GM23248 (cell line): ENCODE results near the genes ADIPOR2 and CACNA1C.

DNA sequence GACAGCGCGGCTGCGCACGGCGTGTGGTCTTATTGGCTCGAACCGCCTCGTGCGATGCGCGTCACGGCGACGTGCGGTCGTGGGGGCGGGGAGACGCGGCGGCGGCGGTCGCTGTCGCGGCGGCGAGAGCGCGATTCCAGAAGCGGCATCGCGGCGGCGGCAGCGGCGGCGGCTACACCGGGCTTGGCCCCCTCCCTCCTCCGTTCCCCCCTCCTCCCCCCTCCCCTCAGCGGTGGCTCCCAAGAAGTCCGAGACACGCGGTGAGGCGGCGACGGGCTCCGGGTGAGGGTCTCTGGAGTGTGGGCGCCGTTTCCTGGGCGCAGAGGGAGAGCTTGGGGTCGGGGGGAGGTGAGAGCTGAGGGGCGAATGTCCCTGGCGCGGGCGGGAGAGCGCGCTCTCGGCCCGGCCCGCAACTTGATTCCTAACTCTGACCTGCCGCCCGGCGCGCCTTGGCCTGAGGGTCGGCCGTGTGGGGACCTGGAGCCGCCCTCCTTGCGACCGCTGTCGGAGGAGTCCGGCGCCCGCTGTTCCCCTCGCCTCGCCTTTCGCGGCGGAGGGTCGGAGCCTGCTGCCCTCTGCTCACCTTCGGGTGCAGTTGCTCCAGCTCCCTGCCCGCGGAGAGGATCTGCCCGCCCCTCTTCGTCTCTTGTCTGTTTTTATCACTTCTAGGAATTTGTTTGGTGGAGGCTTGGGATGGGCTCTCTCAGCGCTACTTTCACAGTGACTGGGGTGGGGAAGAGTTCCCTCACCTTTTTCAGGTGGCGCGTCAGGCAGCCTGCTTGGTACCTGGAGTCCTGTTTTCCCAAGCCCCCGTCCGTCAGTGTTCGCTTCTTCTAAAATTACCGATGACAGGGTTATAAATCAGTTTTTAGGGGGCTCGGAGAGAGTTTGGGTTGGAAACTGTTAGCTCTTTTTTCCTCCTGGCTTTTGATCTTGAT, at the start of gene ADIPOR2:
Gene ADIPOR2, plus strand, starts transcription at position 139 of the 938 bp plus-strand sequence.
- RAMPAGE, long total RNA: no peak

DNA sequence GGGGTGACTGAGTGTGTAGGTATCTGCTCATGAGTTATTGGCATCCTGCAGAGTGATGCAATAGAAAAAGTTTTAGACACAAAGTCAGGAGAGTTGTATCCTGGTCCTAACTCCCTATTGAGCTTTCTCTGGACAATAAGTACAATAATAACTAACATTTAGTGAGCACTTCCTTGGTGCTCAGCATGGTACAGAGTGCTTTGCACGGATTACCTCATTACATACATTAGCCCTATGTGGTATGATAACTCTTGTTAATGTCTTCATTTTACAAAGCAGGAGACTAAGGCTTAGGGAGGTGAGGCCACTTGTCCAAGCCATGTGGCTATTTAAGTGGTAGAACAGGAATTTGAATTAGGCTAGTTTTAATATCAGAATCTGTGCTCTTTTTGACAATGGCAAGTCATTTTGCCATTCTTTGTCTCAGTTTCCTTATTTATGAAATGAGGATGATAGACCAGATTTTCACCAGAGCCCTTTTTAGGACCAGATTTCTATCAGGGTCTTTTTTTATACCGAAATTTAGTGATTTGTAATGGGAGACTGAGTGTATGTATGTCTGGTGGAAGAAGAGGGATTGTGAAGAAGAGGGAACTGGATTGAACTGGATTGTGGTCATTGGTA, 36.2 kb upstream of the LRTM2 start:
- RAMPAGE, long total RNA: no peak

DNA sequence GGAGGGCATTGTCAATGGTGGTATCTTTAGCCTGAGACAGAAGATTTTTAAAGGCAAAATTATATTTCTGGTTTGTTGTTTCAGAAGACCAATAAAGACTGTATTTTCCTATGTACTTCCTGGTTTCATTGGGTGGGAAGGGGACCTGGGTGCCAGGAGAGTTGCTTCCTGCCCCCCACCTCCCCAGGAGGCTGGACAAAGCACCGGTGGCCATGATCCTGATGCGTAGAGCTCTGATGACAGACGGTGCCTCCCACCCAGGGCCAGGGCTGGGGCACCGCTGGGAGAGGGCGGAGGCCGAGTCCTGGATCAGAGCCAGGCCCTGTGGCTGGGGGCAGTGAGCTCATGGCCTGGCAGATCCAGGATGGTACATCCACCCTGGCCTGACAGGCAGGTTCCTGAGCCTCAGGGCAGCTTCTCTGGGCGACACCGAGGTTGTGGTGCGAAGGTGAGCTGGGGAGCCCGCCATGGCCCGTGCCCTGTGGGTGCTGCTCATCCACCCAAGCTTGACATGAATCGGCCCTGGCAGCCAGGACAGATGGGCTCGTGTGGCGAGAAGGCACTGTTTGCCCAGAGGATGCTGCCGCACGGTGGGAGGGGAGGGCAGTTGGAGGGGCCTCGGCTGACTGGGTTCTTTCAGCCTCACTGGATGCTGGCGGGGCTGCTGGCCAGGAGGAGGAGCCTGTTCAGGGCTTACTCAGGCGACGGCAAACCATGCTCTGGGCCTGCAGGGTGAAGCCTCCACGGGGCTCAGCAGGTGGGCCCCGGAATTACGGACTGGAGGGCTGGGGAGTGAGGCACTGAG, 16.5 kb downstream of the LRTM2 start:
- RAMPAGE, long total RNA: no peak

DNA sequence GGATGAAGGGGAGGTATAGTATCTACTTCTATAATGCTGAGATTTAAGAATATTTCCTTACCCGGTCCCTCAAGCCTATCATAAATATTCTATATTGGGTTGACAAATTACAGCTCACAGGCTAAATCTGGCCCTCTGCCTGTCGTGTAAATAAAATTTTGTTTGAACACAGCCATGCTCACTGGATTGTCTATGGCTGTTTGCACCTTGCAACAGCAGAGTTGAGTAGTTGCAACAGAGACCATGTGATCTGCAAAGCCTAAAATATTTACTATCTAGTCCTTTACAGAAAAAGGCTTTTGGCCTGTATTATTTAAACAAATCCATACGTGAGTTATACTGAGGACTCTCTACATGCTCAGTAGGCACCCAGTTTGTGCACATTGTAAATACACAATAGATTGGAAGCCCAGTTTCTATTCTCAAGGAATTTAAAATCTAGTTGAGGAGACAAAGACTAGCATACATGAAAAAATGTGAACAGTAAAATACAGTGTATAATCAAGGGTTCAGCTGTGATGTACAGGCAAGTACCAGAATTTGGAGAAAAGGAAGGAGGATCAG, 8.0 kb upstream of the DCP1B start:
- RAMPAGE, long total RNA: no peak

DNA sequence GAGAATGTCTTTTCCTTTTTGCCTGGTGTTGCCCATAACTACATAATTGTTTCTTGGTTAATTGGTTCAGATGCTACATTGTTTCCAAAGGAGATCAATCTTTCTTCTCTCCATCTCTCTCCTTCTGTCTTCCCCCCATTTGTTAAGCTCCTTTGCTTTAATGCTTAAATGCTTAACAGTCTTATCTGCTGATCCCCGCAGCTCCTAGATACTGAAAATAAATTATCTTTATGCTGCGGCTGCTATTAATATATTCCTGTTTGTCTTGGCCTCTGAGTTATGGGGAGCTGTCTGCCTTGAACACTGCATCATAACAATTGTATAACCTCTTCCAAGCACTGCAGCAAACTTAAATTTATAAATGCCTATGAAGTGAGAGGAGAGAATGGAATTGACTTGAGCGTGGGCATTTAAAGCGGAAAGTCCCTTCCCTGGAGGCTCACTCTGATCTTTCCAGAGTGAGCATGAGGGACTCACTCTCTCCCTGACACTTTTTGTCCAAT, 23.0 kb upstream of the DCP1B start:
- RAMPAGE, long total RNA: no peak

- RAMPAGE, long total RNA: no peak
Observed at GRCh38 chr12:2052915-2053700, at the start of gene CACNA1C. Gene CACNA1C, plus strand, starts transcription at chr12:2052987.

- RAMPAGE, long total RNA: no peak
Observed at GRCh38 chr12:2584313-2584797, 210.4 kb upstream of the FKBP4 start.

DNA sequence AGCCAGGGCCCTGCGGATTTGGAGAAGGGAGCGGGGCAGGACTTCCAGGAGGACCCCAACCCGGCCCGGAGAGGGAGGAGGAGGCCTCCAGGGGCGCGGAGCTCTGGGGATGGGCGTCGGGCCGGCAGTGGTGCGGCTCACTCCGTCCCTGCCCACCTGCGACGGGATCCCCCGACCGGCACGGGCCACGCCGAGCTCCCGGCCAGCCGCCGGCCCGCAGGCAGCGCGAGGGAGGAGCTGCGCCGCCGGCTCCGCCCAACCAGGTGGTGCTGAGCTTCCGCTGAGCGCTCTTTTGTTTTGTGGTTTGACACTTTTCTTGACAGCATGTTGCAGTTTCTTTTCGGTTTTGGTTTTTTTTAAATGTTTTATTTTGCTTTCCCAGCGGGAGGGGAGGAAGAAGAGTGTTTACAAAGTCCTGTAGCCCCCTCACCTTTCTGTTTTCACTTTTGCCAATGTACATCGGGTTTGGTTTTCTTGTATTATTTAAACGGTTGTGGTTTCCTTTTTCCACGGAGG, 103.1 kb upstream of the FKBP4 start:
- RAMPAGE, long total RNA: no peak

GRCh38 chr12:2858867-2859553, 2.2 kb upstream of the TEX52 start:
- RAMPAGE, long total RNA: no peak

- RAMPAGE, long total RNA: no peak
Observed at GRCh38 chr12:2877523-2878182, 630 bp downstream of the RHNO1 start.

DNA sequence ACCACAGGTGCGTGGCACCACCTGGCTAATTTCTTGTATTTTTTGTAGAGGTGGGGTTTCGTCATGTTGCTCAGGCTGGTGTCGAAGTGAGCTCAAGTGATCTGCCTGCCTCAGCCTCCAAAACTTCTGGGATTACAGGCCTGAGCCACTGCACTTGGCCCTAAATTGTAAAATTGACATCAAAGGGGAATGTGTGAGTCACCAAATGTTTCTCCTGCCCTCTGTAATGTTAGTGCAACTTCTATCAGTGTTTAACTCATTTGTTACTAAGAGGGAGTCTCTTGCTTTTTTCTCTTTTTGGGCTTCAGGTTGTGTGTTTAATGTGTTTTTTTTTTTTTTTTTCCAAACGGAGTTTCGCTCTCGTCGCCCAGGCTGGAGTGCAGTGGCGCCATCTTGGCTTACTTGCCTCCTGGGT, 2.3 kb downstream of the TULP3 start:
- RAMPAGE, long total RNA: no peak

GRCh38 chr12:3041564-3041978, 35.6 kb upstream of the TSPAN9 start:
- RAMPAGE, long total RNA: no peak

DNA sequence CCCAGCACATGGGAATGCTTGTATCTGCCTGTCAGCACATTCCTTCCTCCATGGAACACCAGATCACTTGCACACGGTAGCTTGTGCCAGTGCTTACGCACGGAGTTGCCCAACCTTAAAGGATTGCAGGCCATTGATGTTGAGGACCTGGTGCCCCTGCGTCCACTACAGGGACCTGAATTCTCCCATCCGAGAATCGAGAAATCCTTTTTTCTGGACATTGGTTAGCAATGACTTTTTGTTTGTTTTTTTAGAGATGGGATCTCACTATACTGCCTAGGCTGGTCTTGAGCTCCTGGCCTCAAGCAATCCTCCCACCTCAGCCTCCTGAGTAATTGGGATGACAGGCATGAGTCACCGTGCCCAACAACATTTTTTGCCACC, 30.6 kb upstream of the TSPAN9 start:
- RAMPAGE, long total RNA: no peak

DNA sequence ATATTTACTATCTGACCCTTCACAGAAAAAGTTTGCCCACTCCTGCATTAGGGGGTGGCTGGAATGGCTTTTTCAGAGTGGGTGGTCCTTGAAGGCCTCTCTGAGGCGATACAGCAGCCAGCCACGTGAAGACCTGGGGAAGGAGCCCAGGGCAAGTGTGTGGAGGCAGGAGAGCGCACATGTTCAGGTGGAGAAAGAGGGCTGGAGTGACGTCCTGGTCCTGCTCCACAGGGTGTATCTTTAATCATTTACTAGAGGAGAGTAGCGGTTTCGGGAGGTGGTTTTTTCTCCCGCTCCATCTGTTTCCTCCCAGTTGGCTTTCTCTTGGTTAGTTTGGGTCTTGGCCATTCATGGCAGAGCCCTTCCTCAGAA, 27.7 kb upstream of the TSPAN9 start:
- RAMPAGE, long total RNA: no peak

- RAMPAGE, long total RNA: no peak
Observed at GRCh38 chr12:3096899-3098344, 20.2 kb downstream of the TSPAN9 start.

DNA sequence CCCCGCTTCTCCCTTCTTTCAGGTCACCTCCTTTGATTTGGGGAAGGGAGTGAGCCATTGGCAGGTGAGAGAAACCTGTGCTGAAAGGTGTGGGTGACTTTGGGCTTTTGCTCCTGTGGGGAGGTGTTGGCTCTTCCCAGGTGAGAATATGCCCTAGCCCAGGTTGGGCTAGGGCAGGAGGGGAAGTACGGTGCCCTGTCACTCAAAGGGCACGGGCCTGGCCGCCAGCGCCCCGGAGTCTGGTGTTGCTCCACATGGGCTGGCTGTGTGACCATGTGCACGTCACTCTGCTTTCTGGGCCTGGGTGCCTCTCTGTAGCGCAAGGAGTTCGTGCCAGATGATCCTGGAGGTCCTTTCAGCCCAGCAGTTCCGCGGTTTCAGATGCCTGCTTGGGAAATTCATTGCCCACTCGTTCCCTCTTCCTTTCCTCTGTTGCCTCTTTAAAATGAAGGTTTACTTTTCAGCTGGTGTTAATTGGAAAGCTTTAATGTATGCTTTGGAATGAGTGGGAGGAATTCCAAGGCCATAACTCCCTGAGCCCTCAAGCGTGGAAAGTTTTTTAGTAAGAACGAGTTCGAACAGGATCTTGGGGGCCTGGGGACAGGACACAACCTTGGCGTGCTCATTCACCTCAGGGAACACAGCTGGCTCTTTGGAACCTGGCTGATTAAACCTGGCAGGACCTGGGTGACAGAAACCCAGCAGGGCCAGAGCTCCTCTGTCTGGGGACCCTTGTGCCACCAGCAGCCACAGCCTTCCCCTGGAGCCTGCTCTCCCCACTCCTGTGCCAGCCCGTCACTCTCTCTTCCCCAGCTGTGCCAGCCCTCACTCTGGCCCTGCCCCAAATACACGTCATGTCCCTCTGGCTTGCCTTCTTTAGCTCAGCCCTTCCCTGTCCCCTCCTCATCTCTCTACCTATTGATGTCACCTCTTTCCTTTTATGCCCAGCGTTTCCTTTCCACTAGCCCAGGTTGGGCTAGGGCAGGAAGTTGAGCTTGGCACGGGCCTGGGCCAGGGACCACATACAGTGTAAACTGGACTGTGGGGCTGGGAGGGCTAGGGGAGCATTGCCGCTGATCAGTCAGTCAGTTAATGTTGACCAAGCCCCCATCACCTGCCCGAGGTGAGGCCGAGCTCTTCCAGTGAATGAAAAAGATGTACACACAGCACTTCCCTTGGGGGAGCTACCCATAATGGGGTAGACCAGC, 42.9 kb downstream of the TSPAN9 start:
- RAMPAGE, long total RNA: no peak

DNA sequence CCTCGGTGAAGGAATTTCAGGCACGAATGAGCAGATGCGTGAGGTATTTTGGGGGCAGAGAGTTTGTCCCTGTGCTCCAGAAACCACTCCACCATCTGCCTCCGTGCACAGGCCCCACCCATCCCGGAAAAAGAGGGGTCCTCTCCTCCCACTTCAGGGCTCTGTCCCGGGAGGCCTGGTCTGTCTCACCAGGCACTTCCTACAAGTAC, 55.8 kb downstream of the TSPAN9 start:
- RAMPAGE, long total RNA: no peak

- RAMPAGE, long total RNA: no peak
Observed at GRCh38 chr12:3205778-3206631, 128.8 kb downstream of the TSPAN9 start.

DNA sequence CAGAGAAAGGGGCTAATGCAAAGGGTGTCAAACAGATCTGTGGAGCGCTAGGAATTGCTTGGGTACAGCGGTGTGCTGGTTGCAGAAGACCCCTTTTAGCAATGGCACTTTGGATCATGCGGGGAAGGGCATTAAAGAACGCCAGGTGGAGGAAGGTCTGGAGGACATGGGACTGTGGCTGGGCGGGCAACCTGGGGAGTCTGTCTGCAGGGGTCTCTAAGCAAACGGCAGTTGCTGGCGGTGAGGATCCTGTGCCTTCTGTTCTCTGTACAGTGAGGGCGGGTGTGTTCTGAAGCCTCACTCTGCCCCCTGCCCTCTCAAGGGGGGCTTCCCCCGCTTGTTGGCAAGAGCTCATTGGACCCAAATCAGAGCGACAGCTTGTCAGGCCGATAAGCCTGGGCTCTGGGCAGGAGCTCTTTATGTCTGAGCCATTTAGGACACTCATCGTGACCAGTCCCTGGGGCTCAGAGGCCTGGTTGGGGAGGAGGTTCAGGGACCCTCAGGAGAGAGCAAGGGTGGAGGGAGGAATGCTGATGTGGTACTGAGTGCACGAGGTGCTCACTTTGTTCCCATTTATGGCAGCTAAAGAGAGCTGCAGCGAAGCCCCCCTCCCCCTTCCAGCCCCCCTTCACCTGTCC, 136.0 kb downstream of the TSPAN9 start:
- RAMPAGE, long total RNA: no peak

GRCh38 chr12:3461323-3461768, 29.7 kb upstream of the PRMT8 start:
- RAMPAGE, long total RNA: no peak